Rectum (tissue), 1 donor: ENCODE data around the genes NXT1, CST11 and SYNDIG1.

DNA sequence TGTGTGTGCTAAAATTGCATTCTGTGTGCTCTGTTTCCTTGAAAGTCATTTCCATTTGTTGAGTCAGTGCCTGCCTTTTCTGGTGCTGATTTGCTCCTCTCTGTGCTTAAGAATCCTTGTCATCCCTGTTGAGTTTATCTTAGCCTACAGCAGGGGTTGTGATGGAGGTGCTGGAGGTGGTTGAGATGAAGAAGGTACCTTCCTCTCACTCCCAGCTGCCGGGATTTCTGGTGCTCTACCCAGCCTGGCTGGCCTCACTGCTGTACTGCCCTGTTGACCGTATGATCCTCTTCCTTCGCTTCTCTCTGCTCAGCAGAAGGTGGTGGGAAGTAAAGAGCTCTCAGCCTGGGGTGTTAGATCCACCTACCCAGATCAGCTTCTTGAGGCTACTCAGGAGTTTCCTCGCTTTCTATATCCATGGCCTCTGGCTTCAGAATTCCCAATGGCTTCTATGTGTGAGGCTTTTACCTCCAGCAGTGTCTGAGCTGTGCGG, 101.1 kb upstream of the NXT1 start:
- PRO-cap = no peak

DNA sequence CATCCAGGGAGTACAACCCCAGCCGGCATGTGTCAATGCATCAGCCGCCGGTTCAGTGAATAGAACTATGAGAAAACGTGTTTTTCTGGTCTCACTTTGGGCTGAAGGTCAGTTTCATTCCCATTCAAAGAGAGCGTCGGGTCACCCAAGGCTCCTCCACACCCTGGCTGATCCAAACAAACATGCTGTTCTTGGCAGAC, 35.5 kb upstream of the NXT1 start:
- PRO-cap = no peak

- PRO-cap = bidirectional peak, plus-strand start at chr20:23350769, minus-strand start at chr20:23350631
Observed at GRCh38 chr20:23350702-23350989, at the start of gene NXT1. Gene NXT1, plus strand, starts transcription at chr20:23350791.

- PRO-cap = unidirectional peak, minus-strand start at chr20:23356563
Observed at GRCh38 chr20:23356005-23357196, 5.6 kb upstream of the GZF1 start.

- PRO-cap = no peak
Observed at GRCh38 chr20:23452759-23452929, at the start of gene CST11. Gene CST11, minus strand, starts transcription at chr20:23452876.

DNA sequence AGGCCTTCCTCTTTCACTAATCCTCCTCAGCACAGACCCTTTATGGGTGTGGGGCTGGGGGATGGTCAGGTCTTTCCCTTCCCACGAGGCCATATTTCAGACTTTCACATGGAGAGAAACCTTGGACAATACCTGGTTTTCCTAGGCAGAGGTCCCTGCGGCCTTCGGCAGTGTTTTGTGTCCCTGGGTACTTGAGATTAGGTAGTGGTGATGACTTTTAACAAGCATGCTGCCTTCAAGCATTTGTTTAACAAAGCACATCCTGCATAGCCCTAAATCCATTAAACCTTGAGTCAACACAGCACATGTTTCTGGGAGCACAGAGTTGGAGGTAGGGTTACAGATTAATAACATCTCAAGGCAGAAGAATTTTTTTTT, 6.0 kb upstream of the CST4 start:
- PRO-cap = no peak

- PRO-cap = no peak
Observed at GRCh38 chr20:24033208-24033674, 44.7 kb upstream of the GGTLC1 start.

DNA sequence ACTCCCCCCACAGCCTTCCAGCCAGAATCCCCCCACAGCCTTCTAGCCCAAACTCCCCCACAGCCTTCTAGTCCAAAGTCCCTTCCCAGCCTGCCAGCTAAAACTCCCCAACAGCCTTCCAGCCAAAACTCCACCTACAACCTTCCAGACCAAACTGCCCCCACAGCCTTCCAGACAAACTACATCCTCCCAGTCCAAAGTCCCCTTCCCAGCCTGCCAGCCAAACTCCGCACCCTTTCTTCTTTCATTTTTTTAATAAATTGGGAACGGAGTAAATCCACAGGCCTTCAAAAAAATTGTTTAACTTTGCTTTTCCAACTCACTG, 37.3 kb upstream of the SYNDIG1 start:
- PRO-cap = no peak

- PRO-cap = no peak
Observed at GRCh38 chr20:24468921-24469986, at the start of gene SYNDIG1. Gene SYNDIG1, plus strand, starts transcription at chr20:24469629.

GRCh38 chr20:24983733-24984557, 8.6 kb downstream of the APMAP start:
- PRO-cap = no peak

DNA sequence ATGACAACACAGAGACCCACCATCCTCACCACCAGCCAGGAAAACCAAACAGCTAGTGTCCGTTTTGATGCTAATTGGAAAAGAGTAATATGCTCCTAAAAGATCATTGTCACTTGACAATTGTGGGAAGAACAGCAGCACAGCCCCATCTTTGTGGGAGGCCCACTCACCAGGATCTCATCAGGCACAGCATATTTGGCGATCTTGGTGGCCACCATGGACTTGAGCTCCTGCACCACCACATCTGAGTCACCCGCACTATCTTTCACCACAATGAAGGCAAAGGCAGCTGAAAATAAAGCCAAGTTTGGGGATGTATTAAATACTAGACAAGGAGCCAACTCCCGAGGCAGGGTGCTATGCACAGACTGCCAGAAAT, 16.5 kb upstream of the APMAP start:
- PRO-cap = no peak

- PRO-cap = no peak
Observed at GRCh38 chr20:25010353-25010850, 17.9 kb upstream of the APMAP start.

DNA sequence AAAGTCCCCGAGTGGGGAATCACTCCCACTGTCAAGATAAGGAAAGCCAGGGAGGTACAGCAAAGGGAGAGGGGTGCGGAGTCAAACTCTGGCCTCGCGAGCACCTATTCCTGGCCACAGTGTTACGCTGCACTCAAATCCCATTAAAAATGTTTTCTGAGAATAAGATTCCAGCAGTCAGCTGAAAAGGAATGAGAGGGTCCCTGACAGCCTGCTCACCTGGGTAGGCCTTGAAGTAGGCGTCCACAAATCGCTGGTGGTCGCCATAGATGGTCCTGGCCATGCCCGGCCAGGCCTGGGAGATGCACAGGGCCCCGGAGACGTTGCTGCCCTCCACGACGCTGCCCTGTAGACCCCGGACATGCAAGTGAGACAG, 20.8 kb upstream of the APMAP start:
- PRO-cap = no peak

DNA sequence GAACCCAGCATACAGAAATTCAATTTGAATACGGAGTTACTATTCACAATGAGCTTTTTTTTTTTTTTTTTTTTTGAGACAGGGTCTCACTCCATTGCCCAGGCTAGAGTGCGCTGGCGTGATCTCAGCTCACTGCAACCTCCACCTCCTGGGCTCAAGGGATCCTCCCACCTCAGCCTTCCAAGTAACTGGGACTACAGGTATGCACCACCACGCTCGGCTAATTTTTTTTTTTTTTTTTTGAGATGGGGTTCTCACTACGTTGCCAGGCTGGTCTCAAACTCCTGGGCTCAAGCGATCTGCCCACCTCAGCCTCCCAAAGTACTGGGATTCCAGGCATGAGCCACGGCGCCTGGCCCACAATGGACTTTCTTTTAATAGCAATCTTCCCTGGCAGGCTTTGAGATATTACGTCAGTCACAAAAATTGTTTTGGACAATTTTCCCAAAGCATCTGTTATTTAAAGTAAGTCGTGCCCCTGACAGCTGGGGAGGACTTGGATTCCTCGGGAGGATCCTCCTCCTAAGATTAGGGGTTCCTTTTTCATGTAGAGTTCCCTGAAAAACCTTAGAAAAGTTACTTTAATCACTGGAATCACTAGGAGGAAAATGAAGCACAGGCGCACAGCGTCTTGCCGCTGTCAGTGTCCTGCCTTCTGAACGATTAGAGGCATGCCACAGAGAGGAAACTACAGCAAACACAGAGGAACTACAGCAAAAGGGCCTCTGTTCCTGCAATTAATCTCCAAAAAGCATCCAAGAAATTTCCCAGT, 4.7 kb downstream of the ACSS1 start:
- PRO-cap = bidirectional peak, plus-strand start at position 693 of the sequence, minus-strand start at position 657 of the sequence

- PRO-cap = no peak
Observed at GRCh38 chr20:25221592-25222540, 26.0 kb upstream of the PYGB start.

DNA sequence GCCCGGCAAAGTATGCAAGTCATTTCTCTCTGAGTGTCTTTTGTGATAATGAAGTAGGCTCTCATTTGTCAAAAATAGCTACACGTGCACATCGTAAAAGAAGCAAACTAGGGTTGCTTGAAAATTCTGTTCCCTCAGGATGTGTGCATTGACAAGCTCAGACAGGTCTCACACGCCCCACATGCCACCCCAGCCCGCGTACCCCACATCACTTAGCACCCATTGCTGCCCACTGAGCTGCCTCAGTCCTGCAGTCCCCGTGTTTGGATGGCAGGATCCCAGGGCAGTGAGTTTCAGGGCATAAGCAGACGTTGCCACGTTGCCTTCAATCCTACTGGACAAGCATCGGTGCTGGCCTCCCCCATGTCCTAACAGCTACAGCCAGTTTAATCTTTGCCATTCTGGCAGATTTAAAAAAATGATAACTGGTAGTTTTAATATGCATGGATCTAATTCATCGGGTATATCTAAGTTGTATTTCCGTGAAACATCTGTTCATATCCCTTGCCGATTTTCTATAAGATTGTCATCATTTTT, 20.3 kb upstream of the PYGB start:
- PRO-cap = no peak

DNA sequence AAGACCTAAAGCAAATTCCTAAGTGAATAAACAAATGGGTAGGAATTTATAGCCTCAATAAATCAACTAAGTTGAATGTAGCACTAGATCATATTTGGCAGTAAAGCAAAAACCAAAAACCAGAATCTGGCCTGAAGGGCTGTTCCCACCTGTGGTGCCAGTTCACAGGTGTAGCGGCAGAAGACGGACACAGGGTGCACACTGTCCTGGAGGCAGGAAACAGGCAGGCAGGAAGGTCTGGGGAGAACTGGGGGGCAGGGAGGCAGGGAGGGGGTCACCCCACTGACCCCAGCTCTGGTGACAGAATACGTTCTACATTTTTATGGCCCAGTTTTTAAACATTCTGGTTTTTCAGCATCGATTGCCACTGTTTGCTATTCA, 36.5 kb downstream of the ABHD12 start:
- PRO-cap = no peak

GRCh38 chr20:25464507-25465050, 57.1 kb downstream of the GINS1 start:
- PRO-cap = no peak

- PRO-cap = no peak
Observed at GRCh38 chr20:25739467-25740004, 42.9 kb upstream of the ZNF337 start.

GRCh38 chr20:25853281-25854596, 157.1 kb upstream of the ZNF337 start:
- PRO-cap = bidirectional peak, plus-strand start at chr20:25854100, minus-strand start at chr20:25854021